ENCODE data around the genes NMD3 and SLITRK3.

DNA sequence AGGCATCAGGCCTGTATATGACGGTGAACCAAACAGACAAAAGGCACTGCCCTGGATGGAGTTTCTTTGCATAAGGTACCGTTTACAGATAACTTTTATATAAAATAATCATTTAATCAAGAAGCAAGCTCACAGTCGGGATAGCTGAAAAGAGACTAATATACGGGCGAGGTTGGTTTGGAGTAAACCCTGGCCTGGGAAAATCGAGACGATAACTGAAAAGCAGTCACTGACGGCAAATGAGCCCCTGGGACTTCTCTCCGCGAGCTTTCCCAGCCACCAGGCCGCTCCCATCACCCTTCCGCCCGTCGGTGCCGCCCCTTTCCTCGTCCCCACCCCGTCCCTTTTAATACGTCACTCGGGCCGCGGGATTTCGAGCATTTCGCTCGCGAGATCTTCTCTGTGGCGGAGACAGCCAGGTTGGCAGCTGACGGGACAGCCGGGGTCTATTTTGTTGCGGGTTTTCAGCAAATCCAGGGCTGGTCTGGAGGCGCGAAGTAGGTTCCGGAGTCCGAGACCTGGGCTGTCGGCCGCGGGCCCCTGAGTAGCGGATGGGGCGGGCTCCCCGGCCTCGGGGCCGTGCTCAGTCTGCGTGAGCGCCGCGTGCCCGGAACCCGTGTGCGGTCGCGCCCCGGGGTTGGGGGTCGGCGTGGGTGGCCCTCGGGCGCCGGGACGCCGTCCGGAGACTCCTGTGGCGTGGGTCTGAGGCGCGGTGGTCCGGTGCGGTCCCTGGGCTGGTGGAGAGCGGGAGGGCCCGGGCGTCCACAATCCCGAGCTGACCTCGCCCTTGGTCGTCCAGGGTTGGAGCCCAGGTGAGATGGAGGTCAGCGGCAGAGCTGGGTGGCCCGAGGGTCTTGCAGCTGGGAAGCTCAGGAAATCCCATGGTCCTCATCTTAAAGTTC, at the start of gene NMD3:
Gene NMD3, plus strand, starts transcription at position 399 of the 902 bp plus-strand sequence.
- PRO-cap, result bidirectional peak, plus-strand start at position 403 of the sequence, minus-strand start at position 283 of the sequence; unidirectional peak, plus-strand start at position 685 of the sequence
- RAMPAGE, long total RNA, 4 experiments, result start-site peak on the plus strand in 4 of 4 experiments, centred at positions 400 to 657 of the sequence, 56 to 470 reads per replicate

- PRO-cap, result no peak
- RAMPAGE, long total RNA, 4 experiments, result no peak in any of the 4 experiments
Observed at GRCh38 chr3:165074684-165075081, 3.6 kb downstream of the SI start.

- PRO-cap, result no peak
- RAMPAGE, long total RNA, 4 experiments, result no peak in any of the 4 experiments
Observed at GRCh38 chr3:165195664-165196520, at the start of gene SLITRK3. Gene SLITRK3, minus strand, starts transcription at chr3:165196384.

DNA sequence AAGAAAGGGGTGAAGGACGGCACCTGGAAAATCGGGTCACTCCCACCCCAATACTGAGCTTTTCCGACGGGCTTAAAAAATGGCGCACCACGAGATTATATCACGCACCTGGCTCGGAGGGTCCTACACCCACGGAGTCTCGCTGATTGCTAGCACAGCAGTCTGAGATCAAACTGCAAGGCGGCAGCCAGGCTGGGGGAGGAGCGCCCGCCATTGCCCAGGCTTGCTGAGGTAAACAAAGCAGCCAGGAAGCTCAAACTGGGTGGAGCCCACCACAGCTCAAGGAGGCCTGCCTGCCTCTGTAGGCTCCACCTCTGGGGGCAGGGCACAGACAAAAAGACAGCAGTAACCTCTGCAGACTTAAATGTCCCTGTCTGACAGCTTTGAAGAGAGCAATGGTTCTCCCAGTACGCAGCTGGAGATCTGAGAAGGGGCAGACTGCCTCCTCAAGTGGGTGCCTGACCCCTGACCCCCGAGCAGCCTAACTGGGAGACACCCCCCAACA, 264.6 kb downstream of the BCHE start:
- PRO-cap, result no peak
- RAMPAGE, long total RNA, 4 experiments, result no peak in any of the 4 experiments

DNA sequence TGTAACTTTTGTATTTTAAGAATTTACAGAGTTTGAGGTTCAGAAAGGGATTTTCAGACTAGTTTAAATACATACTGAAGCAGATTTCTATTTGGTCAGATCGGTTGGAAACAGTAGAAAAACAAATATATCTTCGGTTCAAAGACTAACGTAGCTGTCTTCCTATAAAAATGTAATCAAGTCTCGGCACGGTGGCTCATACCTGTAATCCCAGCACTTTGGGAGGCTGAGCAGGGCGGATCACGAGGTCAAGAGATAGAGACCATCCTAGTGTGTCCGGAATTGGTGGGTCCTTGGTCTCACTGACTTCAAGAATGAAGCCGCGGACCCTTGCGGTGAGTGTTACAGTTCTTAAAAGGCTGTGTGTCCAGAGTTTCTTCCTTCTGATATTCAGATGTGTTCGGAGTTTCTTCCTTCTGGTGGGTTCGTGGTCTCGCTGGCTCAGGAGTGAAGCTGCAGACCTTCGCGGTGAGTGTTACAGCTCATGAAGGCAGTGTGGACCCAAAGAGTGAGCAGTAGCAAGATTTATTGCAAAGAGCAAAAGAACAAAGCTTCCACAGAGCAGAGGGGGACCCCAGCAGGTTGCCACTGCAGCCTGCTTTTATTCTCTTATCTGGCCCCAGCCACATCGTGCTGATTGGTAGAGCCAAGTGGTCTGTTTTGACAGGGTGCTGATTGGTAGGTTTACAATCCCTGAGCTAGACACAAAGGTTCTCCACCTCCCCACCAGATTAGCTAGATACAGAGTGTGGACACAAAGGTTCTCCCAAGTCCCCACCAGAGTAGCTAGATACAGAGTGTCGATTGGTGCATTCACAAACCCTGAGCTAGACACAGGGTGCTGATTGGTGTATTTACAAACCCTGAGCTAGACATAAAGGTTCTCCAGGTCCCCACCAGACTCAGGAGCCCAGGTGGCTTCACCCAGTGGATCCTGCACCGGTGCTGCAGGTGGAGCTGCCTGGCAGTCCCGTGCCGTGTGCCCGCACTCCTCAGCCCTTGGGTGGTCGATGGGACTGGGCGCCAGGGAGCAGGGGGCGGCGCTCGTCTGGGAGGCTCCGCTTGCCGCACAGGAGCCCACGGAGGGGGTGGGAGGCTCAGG, 80.6 kb upstream of the BCHE start:
- PRO-cap, result no peak
- RAMPAGE, long total RNA, 4 experiments, result no peak in any of the 4 experiments

DNA sequence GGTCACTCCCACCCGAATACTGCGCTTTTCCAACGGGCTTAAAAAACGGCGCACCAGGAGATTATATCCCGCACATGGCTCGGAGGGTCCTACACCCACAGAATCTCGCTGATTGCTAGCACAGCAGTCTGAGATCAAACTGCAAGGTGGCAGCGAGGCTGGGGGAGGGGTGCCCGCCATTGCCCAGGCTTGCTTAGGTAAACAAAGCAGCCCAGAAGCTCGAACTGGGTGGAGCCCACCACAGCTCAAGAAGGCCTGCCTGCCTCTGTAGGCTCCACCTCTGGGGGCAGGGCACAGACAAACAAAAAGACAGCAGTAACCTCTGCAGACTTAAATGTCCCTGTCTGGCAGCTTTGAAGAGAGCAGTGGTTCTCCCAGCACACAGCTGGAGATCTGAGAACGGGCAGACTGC, 104.6 kb downstream of the ZBBX start:
- PRO-cap, result no peak
- RAMPAGE, long total RNA, 4 experiments, result no peak in any of the 4 experiments

GRCh38 chr3:168026770-168027326, 68.9 kb downstream of the GOLIM4 start:
- PRO-cap, result no peak
- RAMPAGE, long total RNA, 4 experiments, result no peak in any of the 4 experiments

- PRO-cap, result no peak
- RAMPAGE, long total RNA, 4 experiments, result no peak in any of the 4 experiments
Observed at GRCh38 chr3:168051640-168051851, 44.2 kb downstream of the GOLIM4 start.

- PRO-cap, result no peak
- RAMPAGE, long total RNA, 4 experiments, result no peak in any of the 4 experiments
Observed at GRCh38 chr3:168859179-168859661, 763.5 kb upstream of the GOLIM4 start.

DNA sequence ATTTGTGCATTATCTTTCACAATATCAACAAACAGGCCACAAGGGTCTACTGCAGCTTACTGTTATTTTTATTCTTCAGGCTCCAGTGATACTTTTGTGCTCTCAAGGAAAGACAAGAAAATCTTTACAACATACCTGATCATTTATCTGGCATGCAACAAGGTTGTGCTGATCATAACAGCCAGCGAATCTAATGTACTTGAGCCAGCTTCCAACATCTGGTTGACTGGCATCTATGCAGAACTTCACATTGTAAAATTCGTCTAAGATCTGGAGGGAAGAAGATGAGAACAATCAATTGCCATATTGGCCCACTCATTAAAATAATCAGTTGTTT, 520.0 kb downstream of the MECOM start:
- PRO-cap, result no peak
- RAMPAGE, long total RNA, 4 experiments, result no peak in any of the 4 experiments

DNA sequence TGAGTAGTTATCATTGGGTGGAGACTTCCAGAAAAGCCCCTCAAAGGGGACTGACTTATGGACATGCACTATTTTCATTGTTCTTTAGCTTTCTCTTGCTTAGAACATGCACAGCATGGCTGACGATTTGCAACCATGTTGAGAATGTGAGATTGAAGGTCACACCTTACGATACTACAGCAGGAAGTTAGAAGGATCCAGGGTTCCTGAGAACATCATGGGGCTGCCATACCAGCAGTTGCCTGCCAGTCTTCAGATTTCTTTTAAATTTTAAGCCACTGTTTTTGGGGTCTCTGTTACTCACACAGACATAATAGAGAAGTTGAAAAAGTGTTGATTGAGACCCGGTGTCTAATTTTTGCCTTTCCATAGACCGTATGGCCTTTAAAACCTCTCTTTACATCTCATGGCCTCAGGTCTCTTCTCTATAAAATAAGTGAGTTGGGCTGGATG, 396.5 kb downstream of the MECOM start:
- PRO-cap, result no peak
- RAMPAGE, long total RNA, 4 experiments, result no peak in any of the 4 experiments

DNA sequence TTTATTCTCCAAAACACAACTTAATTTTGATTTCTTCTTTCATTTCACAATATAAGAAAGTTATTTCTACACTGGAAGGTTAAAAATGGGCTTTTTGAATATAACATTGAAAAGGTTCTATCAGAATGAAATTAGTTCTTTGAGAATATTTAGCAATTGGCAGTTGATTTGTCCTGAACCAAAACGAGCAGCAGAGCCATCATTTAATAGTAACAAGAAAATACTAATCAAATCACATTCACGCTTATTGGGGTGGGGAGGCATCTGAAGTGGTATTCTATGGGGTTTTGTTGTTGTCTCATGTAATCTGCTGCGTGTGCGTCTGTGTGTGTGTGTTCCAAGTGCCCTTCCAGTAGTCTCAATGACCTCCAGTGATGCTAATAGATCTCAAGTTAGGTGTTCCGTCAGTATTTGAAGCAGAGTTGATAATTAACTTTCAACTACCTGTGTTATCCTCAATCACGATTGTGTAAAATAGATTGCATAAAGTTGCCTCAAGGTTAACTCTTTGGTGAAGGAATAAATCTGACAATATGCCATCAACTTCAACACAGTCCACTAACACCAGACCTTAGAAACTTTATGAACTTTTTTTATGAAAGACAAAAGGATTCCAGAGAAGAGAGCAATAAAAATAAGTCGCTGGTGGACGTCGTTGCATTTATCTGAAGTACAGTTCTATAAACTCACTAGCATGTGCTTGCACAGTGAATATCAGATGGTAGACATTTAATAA, 375.0 kb downstream of the MECOM start:
- PRO-cap, result no peak
- RAMPAGE, long total RNA, 4 experiments, result start-site peak on the minus strand in 1 of 4 experiments, centred at position 514 of the sequence, 6 reads per replicate

GRCh38 chr3:169307743-169308454, 355.6 kb downstream of the MECOM start:
- PRO-cap, result no peak
- RAMPAGE, long total RNA, 4 experiments, result no peak in any of the 4 experiments

DNA sequence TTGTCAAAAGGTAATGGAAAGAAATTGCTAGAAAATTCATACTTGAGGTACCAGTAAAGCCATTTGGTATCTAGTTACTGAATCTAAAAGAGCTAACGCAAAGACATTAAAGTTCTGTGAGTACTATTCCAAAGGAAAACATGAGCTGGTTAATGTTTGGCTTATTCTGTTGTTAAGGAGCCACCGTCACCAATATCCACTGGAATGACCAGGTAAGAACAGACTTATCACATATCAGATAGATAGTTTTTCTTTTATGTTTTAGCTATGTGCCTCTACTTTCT, 274.3 kb downstream of the MECOM start:
- PRO-cap, result no peak
- RAMPAGE, long total RNA, 4 experiments, result no peak in any of the 4 experiments

DNA sequence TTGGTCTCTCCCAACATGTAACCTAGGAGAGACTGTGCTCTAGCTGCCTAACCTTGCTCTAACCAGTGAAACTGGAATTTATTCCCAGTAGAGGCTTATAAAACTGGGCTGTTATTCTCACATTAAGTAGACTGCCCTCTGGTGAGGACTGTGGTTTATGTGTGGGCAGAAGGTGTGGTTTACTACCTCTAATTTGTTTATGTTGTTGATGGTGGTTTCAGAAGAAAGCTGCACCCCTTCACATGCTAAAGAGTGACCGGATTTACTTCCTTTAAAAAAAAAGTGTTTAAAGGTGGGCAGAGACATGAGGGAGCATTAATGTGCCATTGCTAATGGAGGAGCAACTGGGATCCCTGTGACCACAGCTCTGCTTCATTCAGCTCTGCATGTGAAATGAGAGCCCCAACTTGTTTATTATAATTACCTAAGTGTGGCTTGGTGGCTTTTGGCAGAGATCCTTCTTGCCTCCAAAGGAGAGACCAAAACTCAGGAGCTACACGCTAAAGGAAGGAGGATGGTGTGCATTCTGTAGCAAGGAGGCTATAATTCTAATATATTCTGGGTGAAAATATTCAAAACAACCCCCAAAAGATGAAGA, 273.1 kb downstream of the MECOM start:
- PRO-cap, result no peak
- RAMPAGE, long total RNA, 4 experiments, result no peak in any of the 4 experiments

- PRO-cap, result no peak
- RAMPAGE, long total RNA, 4 experiments, result no peak in any of the 4 experiments
Observed at GRCh38 chr3:169613942-169614576, 49.5 kb downstream of the MECOM start.

- PRO-cap, result no peak
- RAMPAGE, long total RNA, 4 experiments, result no peak in any of the 4 experiments
Observed at GRCh38 chr3:169940180-169940577, 26.4 kb upstream of the SEC62 start.

DNA sequence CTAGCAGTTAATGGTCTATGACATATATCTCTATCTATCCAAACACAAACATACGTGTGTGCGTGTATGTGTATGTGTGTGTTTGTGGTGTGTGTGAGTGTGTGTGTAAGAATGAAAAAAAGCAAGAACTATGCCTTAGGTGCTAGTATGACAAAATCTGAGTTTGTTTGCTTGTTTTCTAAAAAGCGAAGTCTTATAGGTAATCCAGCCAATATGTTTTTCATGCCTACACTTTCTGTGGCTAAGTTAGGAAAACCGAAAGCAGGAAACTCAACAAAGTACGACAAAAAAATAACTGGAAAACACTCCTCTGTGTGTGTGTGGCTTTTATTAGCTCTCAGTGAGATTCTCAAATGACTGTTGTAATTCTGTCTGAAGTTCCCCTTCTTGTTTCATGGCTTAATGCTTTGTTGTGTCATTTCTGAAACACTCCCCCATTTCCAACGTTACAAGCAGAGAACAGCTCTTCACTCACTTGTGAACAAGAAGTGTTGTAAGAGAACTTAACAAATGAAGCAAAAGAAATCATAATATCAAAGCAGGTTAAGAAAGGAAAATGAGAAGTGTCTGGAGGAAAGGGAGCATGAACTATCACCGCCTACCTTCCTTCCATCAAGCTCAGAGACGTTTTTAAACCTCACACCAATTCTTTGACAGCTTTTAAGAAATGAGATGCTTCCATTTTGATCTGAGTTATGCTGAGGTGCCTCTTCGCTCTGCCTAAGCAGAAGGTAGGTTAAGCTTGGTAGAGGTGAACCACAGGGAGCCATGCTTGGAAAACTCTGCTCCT, 12.5 kb upstream of the SEC62 start:
- PRO-cap, result no peak
- RAMPAGE, long total RNA, 4 experiments, result no peak in any of the 4 experiments

DNA sequence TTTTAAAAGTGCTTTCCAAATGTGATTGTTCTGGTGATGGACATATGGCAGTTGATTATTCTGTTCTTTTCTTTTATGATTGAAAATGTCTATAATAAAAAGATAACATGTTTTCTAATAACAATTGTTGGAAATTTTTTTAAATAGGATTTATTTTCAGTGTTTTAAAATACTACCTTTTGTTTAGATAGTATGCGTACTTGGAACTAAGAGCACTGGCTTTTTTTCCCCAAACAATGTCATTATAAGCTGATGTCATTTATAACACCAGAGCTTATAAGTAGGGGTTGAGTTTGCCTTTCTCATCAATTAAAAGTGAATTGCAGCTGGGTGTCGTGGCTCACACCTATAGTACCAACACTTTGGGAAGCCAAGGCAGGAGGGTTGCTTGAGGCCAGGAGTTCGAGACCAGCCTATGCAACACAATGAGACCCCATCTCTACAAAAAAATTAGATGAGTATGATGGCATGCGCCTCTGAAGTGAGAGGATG, 9.2 kb downstream of the SEC62 start:
- PRO-cap, result no peak
- RAMPAGE, long total RNA, 4 experiments, result no peak in any of the 4 experiments

DNA sequence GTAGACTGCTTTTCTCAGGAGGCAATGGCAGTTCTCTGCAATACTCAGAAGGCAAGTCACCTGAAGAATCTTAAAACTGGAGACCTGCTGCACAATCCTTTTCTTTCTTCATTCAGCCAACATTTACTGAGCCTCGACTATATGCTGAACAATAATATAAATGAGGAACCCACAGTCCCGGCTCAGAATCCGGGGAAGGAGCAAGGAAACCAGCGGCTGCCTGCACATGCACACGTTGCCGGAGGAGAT, 35.2 kb downstream of the SEC62 start:
- PRO-cap, result no peak
- RAMPAGE, long total RNA, 4 experiments, result no peak in any of the 4 experiments

Measured in omental fat pad (tissue), 4 donors.